Ureter (tissue), 1 donor: ENCODE data around the gene ROPN1B.

DNA sequence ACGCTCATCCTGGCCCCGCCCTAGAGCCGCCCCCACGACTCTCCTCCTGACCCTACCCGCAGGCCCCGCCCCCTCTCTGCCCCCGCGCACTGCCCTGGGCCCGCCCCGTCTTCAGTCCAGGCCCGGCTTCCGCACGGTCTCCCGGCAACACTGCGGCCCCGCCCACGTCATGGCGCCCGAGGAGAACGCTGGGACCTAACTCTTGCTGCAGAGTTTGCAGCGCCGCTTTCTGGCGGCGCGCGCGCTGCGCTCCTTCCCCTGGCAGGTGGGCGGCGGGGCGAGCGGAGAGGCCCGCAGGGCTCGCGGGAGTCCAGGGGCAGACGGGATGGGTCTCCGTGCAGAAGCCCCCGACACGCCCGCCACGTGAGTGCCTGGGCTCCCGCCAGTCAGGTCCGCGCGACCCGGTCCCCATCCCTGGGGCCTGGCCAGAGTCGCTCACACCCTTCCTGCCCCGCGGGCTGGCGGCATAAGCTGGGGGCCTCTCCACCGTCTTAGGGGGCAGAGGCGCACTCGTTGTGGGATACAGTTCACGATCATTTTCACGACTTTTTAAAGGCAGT, 52.4 kb upstream of the ROPN1B start:
- PRO-cap, result bidirectional peak, plus-strand start at position 182 of the sequence, minus-strand start outside the sequence

DNA sequence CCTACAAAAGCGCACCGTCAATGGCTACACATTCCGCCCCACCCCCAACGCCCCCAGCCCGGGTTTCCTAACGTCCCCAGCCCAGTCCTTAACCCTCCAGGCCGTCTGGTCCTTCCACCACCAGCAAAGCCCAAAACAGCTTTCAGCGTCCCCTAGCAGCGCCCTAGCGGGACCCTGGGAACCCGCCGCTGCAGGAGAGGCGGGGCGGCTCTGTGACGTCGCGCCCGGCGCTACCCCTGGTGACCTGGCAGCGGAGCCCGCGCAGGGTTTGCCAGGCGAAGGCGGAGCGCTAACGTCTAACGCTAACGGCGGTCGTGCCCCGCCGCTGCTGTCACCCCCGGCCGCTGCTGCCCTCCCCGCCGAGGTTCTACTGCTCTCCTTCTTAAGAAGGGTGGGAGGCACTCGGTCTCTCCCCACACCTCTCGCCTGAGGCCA, at the start of gene ROPN1B:
ROPN1B (plus strand) TSS at position 264 of the 435 bp plus-strand sequence.
- PRO-cap, result no peak

GRCh38 chr3:125972227-125972706, 3.3 kb downstream of the ROPN1B start:
- PRO-cap, result no peak

GRCh38 chr3:125975225-125975702, 6.3 kb downstream of the ROPN1B start:
- PRO-cap, result no peak

- PRO-cap, result no peak
Observed at GRCh38 chr3:126014105-126014535, 45.1 kb downstream of the ROPN1B start.

GRCh38 chr3:126186715-126187106, 6.3 kb upstream of the ALDH1L1 start:
- PRO-cap, result no peak

- PRO-cap, result no peak
Observed at GRCh38 chr3:126351920-126353124, 4.9 kb downstream of the KLF15 start.

- PRO-cap, result no peak
Observed at GRCh38 chr3:126353125-126353572, 4.1 kb downstream of the KLF15 start.

GRCh38 chr3:126442706-126443646, 32.7 kb downstream of the ZXDC start:
- PRO-cap, result no peak

- PRO-cap, result no peak
Observed at GRCh38 chr3:126450414-126450982, 25.2 kb downstream of the ZXDC start.

GRCh38 chr3:126540976-126541237, 17.0 kb downstream of the CHST13 start:
- PRO-cap, result no peak

- PRO-cap, result no peak
Observed at GRCh38 chr3:126601321-126601726, 42.6 kb upstream of the C3orf22 start.

GRCh38 chr3:126704425-126704959, 452 bp downstream of the CHCHD6 start:
- PRO-cap, result no peak

GRCh38 chr3:126732969-126733620, 29.1 kb downstream of the CHCHD6 start:
- PRO-cap, result no peak

DNA sequence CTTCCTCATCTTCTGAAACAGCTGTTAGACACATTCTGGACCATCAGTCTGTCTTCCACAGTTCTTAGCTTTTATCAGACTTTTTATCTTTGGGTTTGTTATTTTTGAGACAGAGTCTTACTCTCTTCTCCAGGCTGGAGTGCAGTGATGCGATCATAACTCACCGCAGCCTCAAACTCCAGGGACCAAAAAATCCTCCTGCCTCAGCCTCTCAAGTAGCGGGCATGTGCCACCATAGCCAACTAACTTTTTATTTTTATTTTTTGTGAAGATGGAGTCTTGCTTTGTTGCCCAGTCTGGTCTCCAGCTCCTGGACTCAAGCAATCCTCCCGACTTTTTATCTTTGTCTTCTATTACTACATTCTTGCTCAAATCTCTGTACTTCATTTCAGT, 135.0 kb upstream of the PLXNA1 start:
- PRO-cap, result no peak

GRCh38 chr3:126961962-126962191, 21.0 kb upstream of the PLXNA1 start:
- PRO-cap, result no peak

GRCh38 chr3:127001999-127002734, 19.3 kb downstream of the PLXNA1 start:
- PRO-cap, result bidirectional peak, plus-strand start at chr3:127002378, minus-strand start at chr3:127002234

GRCh38 chr3:127456158-127456937, 134.2 kb downstream of the TPRA1 start:
- PRO-cap, result no peak

DNA sequence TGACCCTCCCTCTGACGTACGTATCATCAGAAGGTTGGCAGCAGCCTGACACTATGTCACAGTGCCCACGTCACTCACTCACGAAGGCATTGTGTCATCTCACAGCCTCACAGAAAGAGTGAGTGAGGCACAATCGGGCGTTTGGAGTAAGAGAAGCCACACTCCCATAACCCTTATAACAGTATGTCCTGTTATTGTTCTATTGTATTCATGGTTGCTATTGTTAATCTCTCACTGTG, 65.0 kb downstream of the TPRA1 start:
- PRO-cap, result no peak

DNA sequence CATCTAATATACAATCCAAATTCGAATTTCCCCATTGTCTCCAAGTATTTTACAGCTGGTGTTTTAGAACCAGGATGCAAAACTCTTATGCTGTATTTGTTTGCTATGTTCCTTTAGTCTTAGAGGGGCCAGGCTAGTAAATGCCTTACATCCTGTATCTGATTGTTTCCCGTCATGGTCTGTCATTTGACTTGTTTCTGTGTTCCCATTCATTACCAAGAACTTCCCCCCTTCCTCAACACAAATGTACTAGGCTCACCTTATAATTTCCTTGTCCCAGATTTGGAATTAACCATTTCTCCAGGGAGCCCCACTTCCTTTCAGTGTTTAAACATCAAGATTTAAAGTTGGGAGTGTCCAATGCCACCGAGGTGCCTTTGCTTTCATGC, 54.2 kb downstream of the ABTB1 start:
- PRO-cap, result no peak